Thoracic aorta (tissue), 1 donor: ENCODE data around the genes NKX2-1, PAX9, MIPOL1, FBXO33 and FKBP3.

DNA sequence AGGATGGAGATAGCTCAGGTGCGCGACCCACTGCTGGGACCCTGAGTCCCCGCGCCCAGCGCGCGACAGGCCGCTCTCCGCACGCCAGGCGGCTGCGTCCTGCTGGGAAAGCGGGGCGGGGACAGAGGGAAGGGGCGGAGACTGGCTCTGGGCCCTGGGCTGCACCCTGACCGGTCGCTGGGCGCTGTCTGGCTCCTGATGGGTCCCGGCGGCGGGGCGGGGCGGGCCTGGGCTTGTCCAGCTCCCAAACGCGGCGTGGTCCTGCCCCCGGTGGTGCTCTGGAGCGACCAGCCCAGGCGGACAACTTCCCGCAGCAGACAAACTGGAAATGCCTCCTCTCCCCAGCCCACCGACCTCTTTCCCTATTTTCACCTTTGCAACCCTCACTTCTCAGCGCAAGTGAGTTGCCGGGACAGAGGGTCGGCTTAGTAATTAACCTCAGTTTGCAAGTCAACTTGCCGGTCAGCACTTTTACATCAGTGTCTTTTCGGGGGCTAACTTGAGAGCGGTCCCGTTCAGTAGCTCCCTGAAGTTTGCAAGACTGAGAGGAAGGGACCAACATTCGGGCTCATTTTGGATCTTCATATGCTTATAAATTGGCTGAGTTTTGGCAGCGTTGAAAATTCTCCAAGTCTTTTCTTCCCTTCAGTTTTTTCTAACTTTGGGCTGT lies 638 bp downstream of the BRMS1L start:
- RAMPAGE, long total RNA = no peak

DNA sequence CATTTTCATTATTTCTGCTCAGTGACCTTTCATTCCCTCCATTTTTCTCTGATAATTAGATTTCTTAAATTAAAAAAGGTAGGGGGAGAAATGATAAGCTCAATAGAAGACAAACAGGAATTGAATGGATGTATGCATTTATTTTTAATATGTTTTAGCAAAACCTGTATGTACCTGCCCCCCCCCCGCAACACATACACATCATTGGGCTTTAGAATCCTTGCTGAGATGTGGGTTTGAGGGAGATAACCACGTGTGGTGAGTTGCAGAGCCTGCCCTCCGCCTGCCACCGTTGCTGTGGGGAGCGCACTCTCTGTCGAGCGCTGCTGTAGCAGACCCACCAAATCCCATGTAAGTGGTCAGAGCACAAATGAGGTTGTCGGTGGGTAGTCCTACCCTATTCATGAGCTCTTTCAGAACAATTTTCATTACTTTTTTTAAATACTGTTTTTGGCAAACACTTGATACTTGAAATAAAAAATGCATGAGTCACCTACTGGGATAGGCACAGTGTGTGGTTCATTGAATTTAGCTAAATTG lies 242.6 kb downstream of the BRMS1L start:
- RAMPAGE, long total RNA = no peak

DNA sequence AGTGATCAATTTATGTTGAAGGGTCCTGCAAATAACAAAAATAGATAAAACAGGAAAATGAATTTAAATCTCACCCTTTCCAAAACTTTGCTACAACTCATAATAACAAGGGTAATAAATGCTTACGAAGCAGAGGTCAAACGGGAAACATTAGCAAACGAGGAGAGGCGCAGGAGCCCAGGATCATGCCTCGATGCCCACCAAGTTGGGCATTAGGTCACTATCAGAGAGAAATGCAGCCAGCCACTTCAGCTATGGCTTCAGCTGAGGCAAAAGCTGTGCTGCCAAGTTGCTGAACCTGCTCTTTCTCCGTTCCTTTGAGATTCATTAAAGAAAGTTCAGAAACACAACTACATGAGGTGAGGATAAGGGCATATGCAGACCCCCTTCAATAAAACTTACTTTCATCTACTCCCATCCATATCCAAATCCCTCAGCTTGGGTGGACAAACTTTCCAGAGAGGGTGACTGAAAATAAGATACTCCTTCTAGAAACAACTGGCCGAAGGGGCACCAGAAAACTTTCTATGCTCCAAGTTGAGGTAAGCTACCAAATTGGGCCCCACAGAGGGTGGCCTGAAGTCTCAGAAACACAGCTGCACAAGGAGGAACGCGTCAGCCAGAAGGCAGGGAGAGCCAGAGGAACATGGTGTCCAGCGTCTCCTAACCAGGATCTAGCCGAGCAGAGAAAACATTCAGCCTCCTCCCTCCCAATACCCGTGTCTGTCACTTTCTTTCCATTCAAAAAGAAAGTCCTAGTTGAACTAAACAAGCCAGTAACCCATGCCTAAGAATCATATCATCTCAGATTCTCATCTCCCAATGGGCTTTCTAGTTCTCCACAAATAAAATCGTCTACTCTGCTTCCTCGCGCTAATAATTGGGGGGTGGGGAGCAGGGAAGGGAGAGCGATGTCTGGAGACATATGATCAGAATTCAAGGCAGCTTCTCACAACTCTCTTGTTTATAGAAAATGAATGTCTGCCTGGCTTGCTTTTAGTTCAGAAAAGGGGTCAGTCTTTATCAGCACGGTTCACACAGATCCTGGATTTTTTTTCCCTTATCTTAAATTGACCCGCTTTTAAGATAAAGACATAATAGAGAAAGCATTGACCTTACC lies 7.7 kb downstream of the NKX2-1 start:
- RAMPAGE, long total RNA = no peak

DNA sequence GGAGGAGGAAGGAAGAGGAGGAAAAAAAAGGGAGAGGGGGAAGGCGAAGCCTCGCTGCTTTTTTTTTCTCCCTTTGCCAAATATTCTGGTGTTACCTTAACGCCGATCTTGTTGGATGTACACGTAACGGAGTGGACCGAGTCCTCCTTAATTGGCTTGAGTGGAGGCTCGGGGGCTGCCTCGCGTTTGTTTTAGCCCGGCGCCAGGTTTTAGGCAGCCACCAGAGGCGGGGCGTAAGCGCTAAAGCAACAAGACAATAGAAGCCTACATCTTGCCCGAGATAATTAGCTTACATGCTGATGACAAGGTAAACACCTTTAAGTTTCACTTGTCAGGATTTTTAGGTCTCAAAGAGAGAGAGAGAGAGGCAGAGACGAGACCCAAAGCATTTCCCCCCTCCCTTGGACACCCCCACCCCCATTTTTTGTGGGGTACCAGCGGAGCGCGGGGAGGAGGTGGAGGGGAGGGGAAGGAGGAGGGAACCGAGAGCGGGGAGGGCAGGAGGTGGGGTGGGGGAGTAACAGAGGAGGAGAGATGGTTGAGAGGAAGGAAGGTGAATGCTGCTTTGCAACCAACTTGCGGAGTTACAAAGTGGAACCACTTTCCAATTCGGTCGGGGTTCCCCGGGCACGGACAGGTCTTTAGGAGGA lies 534 bp downstream of the NKX2-1 start:
- RAMPAGE, long total RNA = no peak

GRCh38 chr14:36520023-36520899 lies at the start of gene NKX2-1:
Gene NKX2-1, minus strand, starts transcription at chr14:36520232.
- RAMPAGE, long total RNA = no peak

DNA sequence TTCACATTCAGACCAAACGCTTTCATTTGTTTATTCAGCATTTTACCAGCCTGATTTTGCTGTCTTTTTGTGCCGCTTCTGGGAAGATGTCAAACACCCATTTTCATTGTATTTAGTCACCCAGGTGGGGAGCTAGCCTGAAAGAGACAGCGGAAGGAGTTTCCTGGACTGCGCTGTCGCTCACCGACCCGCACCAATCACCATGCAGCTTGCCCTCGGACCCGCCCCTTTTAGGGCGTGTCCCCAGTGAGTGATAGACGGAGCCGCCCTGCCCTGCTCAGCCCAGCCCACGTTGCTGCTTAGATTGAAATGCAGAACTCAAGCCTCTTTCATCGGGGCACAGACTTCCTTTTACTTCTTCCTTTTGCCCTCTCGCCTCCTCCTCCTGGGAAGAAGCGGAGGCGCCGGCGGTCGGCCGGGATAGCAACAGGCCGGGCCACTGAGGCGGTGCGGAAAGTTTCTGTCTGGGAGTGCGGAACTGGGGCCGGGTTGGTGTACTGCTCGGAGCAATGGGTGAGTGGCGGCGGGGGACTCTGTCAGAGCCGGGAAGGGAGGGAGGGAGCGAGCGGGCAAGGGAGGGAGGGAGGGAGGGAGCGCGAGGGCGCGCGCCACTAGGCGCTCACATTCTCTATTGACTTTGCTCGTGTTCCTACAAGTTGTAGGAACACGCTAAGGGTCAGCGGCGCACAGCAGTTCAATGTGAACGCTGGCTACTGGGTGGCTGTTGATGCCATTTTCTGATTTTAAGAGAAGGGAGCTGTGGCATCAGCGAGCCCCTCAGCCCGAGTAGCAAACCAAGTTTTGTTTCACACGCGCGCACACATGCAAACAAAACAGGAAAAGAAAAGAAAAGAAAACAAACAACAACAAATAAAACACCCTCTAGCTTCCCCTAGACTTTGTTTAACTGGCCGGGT lies at the start of gene PAX9:
Gene PAX9, plus strand, starts transcription at position 280 of the 917 bp plus-strand sequence.
- RAMPAGE, long total RNA = no peak

GRCh38 chr14:37036613-37037230 lies 135.7 kb downstream of the SLC25A21 start:
- RAMPAGE, long total RNA = no peak

DNA sequence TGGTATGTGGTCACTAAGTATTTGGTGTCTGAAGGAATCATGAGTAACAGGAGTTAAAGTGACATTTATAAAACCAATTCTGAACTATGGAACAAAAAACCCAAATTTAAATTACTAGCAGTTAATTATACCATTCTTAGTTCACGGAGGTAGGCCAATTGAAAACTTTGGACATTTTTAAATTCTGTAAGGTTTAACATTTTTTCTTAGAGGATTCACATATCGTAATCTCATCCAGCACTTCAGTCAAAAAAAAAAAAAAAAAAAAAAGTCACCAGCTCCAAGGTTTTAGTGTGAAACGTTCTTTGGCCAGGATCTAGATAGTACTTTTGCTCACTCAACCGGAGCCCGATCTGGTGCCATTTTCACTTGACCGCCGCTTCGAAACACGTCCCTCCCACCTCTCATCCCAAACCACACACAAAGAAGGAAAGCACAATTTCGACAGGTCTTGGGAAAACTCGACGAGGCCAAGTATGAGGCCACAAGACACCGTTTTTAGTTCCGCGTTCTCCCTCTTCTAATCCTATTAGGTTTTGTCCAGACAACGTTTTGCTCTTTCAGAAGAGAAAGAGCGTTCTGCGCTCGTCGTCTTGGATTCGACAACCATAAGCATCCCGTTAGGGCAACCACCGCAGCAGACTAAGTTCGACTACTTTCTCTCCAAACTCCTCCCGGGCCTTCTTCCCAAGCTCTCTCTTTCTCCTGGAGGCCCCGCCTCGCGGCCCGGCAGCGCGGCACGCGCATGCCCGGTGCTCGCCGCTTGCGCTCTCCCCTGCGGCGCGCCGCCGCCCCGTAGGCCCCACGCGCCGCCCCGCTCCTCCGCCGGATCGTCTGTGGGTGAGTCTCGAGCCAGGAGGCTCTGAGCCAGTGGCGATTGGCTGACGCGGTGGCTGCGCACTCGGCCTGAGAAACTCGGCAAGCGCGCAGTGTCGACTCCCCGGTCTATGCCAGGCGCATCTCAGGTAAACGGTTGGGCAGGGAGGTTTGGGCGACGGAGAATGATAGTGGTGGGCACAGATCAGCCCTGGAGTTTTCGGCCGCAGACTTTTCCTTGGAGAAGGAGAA lies at the start of gene MIPOL1:
Gene MIPOL1, plus strand, starts transcription at position 798 of the 1,068 bp plus-strand sequence.
- RAMPAGE, long total RNA = start-site peak on the plus strand centred at position 869 of the sequence, 142 bp wide, 383 reads

DNA sequence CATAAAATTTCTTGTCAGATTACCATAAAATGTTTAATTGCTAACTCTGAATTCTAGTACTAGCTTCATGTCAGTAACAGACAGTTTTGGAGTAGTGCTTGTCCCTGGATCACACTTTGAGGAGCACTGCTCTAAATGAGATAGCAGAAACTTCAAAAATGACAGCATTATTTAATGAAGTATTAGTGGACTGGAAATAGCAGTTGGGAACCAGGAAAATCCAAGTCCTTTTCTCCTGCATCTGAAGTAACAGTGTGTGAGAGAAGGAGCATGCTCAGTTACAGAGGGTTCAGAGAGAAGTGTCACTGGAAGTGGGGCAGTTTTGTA lies 130.8 kb downstream of the MIPOL1 start:
- RAMPAGE, long total RNA = start-site peak on the plus strand centred at position 156 of the sequence, 232 bp wide, 11 reads

GRCh38 chr14:37399497-37400033 lies 195.5 kb downstream of the FOXA1 start:
- RAMPAGE, long total RNA = no peak

GRCh38 chr14:37601922-37602294 lies 6.5 kb downstream of the TTC6 start:
- RAMPAGE, long total RNA = no peak

- RAMPAGE, long total RNA = no peak
Measured at GRCh38 chr14:38042138-38042638, 165.5 kb upstream of the SSTR1 start.

DNA sequence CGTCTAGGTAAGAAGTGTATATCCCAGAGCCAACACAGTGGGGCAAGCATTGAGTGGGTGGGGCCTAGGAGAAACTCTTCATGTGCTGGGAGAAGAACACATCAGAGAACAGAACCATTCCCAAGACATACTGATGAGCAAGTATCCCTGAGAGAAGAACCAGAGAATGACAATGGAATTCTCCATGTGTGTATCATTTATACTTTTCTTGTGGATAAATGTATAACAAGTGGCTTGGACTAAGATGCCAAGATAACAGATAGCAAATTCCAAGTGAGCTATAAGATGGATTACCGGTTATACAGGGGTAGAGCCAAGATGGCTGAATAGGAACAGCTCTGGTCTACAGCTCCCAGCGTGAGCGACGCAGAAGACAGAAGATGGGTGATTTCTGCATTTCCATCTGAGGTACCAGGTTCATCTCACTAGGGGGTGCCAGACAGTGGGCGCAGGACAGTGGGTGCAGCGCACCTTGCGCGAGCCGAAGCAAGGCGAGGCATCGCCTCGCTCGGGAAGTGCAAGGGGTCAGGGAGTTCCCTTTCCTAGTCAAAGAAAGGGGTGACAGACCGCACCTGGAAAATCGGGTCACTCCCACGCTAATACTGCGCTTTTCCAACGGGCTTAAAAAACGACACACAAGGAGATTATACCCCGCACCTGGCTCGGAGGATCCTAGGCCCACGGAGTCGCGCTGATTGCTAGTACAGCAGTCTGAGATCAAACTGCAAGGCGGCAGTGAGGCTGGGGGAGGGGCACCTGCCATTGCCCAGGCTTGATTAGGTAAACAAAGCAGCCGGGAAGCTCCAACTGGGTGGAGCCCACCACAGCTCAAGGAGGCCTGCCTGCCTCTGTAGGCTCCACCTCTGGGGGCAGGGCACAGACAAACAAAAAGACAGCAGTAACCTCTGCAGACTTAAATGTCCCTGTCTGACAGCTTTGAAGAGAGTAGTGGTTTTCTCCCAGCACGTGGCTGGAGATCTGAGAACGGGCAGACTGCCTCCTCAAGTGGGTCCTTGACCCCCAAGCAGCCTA lies 85.9 kb downstream of the SEC23A start:
- RAMPAGE, long total RNA = no peak

DNA sequence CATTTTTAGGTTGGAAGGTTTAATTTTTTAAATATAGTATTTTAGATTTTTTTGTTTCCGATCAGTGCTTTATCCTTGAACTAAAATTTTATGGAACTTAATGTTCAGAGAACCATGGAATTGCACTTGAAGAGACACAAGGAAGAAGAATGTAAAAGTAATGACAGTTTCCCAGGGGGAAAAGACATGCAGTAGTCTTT lies 8.9 kb downstream of the PNN start:
- RAMPAGE, long total RNA = no peak

DNA sequence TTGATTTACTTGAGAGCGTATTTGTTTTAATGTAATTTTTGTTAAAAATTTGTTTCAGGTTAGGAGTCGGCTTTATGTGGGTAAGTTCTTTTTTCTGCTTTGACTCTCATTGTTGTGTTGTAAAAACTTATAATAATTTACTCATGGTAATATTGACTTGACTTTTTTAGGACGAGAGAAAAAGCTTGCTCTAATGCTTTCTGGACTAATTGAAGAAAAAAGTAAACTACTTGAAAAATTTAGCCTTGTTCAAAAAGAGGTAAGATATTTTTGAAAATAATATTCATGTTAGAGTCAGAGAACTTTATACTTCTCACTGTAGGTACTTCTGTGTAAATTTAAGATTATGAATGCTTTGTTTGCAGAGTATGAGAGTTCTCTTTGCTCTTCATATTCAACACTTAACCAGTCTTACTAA lies 45.6 kb downstream of the MIA2 start:
- RAMPAGE, long total RNA = no peak

- RAMPAGE, long total RNA = start-site peak on the plus strand at chr14:39432603-39432657, 18 reads; start-site peak on the plus strand at chr14:39432899-39433067, 9 reads
Measured at GRCh38 chr14:39432049-39433146, at the start of gene FBXO33. Gene FBXO33, minus strand, starts transcription at chr14:39432433.

- RAMPAGE, long total RNA = no peak
Measured at GRCh38 chr14:40326011-40326544, 893.8 kb upstream of the FBXO33 start.

GRCh38 chr14:41609744-41610370 lies 3.2 kb downstream of the LRFN5 start:
- RAMPAGE, long total RNA = no peak

GRCh38 chr14:41988594-41989050 lies 381.9 kb downstream of the LRFN5 start:
- RAMPAGE, long total RNA = no peak

GRCh38 chr14:45133745-45134564 lies at the start of gene FKBP3:
Gene FKBP3, minus strand, starts transcription at chr14:45134481.
- RAMPAGE, long total RNA = start-site peak on the minus strand at chr14:45134203-45134254, 29 reads; start-site peak on the minus strand at chr14:45134454-45134475, 81 reads